Ishikawa (cell line): Measurements from ENCODE around the gene EXOC1L.

DNA sequence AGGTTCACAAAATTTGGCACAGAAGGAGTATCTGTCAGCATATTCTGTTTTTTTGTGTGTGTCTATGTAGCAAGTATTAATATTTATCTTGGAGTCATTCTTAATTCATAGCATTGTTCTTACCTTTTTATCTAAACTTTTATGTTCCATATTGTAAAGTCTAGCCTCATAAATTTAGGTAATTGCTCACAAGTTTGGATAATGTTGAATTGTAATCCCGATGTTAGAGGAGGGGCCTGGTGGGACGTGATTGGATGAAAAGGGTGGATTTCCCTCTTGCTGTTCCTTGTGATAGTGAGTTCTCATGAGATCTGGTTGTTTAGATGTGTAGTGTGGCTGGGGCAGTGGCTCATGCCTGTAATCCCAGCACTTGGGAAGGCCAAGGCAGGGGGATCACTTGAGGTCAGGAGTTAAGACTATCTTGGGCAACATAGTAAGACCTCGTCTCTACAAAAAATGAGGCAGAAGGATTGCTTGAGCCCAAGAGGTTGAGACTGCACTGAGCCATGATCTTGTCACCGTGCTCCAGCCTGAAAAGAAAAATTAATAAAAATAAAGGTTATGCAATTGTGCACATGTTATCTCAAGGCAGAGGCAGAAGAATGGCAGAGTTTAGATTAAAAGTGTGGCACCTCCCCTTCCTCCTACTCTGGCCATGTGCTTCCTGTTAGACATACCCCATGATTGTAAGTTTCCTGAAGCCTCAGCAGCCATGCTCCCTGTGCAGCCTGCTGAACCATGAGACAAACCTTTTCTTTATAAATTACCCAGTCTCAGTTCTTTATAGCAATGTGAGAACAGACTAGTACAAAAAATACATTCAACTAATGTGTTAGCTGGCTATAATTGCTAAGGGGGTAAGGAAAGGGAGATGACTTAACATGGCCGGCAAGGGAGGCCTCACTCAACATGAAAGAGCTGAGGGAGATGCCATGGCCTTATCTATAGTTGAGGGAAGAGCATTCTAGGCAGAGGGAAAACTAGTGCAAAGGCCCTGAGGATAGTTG is 36.5 kb downstream of the ERVMER34-1 start:
- RRBS: no CpG with 5 or more reads among the region's 5 CpGs

DNA sequence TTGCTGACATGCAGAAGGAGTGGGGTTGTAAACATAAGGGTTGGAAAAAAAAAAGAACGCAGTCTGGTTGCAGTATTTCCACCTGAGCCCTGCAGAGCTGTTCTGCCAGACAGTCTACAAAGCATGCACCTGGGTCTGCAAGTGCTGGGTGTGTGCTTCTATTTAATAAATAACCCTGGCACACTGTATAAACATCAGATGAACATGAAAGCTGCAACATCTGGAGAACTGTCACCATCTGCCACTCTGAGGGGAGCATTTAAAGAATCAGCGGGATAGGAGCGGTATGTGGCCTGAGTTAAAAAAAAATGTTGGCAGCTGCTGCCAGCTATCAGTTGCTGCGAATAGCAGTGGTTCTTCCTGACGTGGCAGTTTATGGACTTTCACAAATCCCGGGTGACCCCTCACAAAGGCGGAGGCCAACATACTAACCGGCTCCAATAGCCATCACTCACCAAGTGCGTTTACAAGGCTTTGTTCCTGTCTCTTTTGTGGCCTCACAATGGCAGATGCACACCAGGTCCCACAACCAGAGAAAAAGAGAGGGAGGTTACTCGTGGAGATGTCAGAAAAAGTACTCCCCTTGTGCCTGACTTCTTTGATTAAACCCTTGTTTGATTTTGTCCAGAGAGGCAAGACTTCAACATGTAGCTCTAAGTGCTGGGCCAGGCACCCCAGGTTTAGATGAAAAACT is 95.2 kb downstream of the RASL11B start:
- RRBS: no CpG with 5 or more reads among the region's 10 CpGs

- RRBS: no CpG with 5 or more reads among the region's 3 CpGs
Observed at GRCh38 chr4:53015913-53016343, 153.8 kb downstream of the RASL11B start.

GRCh38 chr4:53052273-53052684 is 190.2 kb downstream of the RASL11B start:
- RRBS: no CpG with 5 or more reads among the region's 4 CpGs

- RRBS: no CpG with 5 or more reads among the region's 12 CpGs
Observed at GRCh38 chr4:53557973-53558738, 33.1 kb downstream of the LNX1 start.

- RRBS: no CpG with 5 or more reads among the region's 4 CpGs
Observed at GRCh38 chr4:54085233-54085908, 14.6 kb upstream of the GSX2 start.

GRCh38 chr4:54261080-54261341 is 31.9 kb downstream of the PDGFRA start:
- RRBS: no CpG with 5 or more reads among the region's 5 CpGs

DNA sequence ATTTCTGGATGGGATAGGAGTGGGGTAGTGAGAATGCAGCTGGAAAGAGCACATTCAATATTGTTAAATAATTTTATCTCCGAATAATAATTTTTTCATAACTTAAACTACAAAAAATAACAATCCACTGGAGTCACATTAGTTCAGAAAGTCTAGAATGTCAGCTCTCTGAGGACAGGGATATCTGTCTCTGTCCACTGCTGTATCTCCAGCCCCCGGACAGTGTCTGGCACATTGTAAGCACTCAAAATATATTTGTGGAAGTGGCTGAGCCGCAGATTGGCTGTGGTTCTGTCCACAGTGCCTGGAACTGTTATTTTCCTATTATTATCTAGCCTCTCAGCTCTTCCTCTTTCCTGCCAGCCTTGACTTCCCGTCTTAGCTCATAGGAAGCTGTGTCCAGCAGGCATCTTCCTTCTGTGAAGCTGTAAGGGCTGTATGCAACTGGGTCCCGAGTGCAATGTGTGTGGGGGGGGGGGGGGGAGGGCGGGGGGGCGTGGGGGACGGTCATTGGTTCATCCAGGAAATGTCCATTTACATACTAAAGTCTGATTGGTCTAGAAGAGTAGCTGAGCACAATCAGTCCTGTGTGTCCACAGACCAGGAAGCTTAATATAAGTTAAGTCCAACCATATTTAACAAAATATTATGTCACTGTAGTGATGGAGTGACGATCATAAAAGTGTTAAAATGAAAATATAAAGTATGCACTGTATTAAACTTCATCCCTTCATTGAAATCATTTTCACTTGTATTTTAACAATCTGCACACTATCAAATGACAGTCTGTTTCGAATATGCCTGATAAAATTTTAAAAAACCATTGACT is 210.7 kb downstream of the PDGFRA start:
- RRBS: no CpG with 5 or more reads among the region's 10 CpGs

DNA sequence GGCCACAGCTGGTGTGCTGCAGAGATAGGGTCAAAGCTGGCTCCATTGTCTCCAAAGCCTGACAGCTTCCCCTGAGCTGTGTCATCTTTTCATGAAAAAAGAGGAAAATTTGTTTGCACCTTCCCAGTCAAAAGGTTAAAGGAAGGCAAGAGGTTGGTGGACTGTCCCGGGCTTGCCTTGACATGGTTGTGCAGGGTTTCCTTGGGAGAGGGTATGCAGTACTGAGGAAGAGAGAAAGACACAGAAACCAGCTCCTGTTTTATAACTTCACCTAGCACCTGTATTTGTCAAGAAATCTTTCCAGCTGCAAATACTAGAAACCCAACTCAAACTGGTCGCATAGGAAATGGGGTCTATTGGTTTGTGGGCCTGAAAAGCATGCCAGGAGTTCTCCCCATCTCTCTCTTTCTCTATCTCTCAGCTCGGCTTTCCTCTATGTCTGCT is 160.1 kb upstream of the KIT start:
- RRBS: no CpG with 5 or more reads among the region's 3 CpGs

GRCh38 chr4:54539410-54540064 is 118.2 kb upstream of the KIT start:
- RRBS: no CpG with 5 or more reads among the region's 27 CpGs

DNA sequence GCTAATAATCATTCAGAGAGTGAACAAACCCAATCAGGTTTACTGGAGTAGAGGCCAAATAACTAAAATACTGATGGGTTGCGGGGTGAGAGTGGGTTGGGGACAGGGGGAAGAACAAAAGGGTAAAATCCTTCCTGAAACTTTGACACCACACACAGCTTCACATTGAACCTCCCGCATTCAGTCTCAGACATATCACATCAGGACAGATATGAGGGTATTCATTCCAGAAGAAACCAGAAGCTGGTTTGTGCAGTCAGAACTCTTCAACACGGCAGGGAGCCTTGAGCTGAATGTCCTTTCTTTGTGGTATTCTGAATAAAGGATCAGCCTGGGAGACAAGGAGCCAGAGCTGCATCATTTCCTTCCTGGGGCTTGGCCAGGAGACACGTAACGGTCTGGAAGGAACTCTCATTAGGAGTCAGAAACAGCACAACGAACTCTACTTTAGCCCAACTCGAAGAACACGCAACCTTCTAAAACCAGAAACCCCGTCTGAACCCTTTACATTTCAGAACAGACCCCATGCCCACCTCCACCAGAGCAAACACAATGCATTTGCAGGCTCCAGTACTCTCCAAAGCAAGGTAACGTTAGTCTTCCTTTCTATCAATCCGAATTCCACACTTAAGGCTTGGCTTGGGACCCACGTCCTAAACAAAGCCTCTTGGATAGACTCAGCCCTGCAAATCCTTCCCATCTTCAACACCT is 46.4 kb downstream of the KDR start:
- RRBS: no CpG with 5 or more reads among the region's 12 CpGs

- RRBS: no CpG with 5 or more reads among the region's 21 CpGs
Observed at GRCh38 chr4:55619073-55619439, 17.0 kb downstream of the NMU start.

GRCh38 chr4:55734013-55734375 is 85.6 kb upstream of the EXOC1L start:
- RRBS: no CpG with 5 or more reads among the region's 2 CpGs

GRCh38 chr4:55819497-55820288 is at the start of gene EXOC1L:
Gene EXOC1L, plus strand, starts transcription at chr4:55819790.
- RRBS: no CpG with 5 or more reads among the region's 19 CpGs

GRCh38 chr4:55841551-55842613 is 11.6 kb upstream of the EXOC1 start:
- RRBS: no CpG with 5 or more reads among the region's 32 CpGs

GRCh38 chr4:55999311-55999754 is 49.6 kb upstream of the CRACD start:
- RRBS: no CpG with 5 or more reads among the region's 3 CpGs

GRCh38 chr4:56212637-56213180 is 163.8 kb downstream of the CRACD start:
- RRBS: no CpG with 5 or more reads among the region's 2 CpGs

GRCh38 chr4:56649759-56650545 is 31.1 kb downstream of the HOPX start:
- RRBS: no CpG with 5 or more reads among the region's 3 CpGs

- RRBS: no CpG with 5 or more reads among the region's 7 CpGs
Observed at GRCh38 chr4:57022913-57023583, 44.4 kb downstream of the POLR2B start.